ENCODE data around the genes PDE11A and PLEKHA3.

- RRBS, result no CpG with 5 or more reads among the region's 3 CpGs
These were observed 7.8 kb downstream of the HNRNPA3 start for GRCh38 chr2:177220032-177221119.

GRCh38 chr2:177232101-177232827, 19.7 kb downstream of the HNRNPA3 start:
- RRBS, result no CpG with 5 or more reads among the region's 10 CpGs

DNA sequence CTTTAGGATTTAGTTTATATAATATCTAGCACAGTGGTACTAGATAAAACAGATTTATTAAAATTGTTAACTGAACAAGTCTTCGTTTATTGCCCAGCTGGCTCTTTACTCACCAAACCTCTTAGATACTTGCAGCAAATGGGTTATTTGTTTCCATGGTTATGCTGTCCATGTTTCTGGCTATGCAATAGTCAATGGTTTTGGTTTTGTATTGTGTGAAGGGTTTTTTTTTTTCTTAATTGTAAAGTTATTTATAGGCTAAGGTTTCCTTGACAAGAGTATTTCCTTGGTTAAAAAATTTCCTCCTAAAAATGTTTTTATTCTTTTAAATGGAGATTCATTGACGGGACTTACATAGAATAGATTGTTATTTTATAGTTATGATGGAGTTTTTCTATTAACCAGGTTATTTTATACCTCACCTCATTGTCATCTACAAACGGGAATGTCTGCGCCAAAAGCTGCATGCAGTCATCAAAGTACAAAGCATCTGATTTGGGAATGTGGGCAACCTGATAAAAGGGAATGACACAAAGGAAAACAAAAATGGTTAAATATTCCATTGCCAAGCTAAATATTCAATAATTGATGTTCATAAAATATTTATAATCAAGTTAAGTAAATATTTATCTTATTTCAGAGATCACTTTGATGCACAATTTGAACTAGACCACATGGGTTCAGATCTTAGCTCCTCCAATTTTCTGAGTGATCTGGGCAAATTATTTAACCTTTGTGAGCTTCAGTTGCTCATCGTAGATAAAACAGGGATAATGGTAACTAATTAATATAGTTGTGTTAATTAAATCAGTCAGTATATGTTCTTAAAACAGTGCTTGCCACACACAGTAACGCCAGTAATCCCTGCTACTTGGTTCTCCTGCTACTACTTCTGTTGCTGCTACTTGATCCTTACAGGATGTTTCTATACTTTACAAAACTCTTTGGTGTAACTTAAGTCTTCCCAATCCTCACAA, 20.5 kb downstream of the HNRNPA3 start:
- RRBS, result no CpG with 5 or more reads among the region's 6 CpGs

DNA sequence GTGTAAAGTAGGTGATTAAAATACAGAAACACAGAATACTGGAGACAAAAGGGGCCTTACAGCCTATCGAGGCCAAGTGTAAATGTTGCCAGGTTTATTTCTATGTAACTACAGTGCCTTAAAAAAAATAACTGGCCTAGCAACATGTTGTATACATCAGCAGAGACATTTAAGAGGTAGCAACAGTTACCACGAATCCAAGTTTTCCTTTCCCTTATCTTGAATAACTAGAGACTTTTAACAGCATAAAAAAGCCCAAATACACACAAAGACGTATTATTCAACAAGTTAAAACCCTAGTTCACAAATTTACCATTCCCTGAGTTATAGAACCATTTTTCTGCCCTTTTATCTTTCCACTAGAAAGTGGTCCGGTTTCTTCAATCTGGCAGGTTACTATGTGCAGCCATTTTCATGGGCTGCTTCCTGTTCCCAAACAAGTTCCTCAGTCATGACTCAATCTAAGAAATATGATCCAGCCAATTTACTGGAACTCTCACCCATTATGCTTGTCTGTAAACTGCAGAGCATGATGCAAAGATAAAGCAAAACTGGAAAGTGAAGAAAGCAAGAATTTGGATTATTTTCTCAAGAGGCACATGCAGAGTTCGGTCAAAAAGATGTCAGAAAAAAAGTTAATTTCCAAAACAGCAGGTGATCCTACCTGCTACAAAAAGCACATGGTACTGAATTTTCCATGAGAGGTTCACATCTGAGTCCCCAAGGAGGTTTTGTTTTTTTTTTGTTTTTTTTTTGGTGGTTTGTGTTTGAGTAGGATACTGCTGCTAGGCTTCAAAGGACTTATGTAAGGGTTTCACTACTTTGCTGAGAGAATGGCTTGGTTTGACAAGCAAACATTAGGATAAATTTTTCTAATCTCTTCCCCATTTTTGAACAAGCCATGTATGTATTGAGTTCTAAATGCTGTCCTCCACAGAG, 22.1 kb downstream of the NFE2L2 start:
- RRBS, result no CpG with 5 or more reads among the region's 5 CpGs

- RRBS, result no CpG with 5 or more reads among the region's 9 CpGs
These were observed 11.5 kb downstream of the NFE2L2 start for GRCh38 chr2:177252626-177253750.

DNA sequence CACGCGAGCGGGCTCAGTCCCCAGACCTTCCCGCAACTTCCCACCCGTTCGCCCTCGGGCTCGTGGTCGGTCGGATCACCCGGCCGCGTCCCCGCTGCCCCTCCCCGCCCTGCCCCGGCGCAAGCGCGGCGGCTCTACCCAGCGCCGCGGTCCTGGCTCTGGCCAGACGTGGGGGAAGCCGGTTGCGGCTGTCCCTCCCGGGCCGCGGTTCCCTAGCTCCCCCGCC, 352 bp downstream of the NFE2L2 start:
- RRBS, result 1% methylated on average over 24 of the region's 30 CpGs

- RRBS, result no CpG with 5 or more reads among the region's 2 CpGs
These were observed 6.7 kb upstream of the NFE2L2 start for GRCh38 chr2:177271153-177271729.

DNA sequence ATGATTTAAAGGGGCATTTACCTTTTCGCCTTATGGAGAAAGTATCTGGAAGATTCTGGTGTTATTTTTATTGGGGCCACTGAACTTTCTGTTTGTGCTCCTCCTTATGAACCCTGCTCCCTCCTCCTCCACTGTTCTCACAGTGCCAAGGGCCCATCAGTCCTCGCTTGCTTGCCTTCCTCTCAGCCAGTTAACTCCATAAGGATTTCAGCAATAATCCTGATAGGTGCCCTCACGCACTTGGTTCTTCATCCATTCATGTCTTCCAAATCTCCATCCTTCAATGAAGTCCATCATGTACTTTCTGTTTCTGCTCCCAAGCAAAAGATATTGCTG, 58.5 kb upstream of the NFE2L2 start:
- RRBS, result no CpG with 5 or more reads among the region's 3 CpGs

DNA sequence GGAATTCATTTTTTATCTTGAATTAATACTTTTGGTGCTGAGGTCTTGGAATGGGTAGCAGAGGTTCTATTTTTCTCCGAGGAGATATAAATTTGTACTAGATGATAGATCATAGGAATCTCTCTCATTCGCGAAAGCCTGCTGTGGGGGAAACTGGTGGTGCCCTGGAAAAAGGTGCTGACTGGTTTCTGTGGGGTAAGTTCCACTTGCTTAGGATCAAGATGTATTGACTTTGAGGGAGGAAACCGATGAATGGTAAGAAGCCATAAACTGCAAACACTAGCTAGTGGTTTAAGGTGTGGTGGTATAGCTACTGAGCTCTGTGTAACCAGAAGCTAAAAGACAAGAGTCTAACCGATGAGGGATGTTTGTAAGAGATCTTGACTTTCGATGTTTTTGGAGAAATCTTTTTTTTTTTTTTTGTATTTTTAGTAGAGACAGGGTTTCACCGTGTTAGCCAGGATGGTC, 803 bp downstream of the AGPS start:
- RRBS, result no CpG with 5 or more reads among the region's 7 CpGs

- RRBS, result 16% methylated on average over 7 of the region's 50 CpGs
These were observed at the start of gene PDE11A for GRCh38 chr2:178072091-178073189. TSS of gene PDE11A (minus strand) at chr2:178072777.

GRCh38 chr2:178242070-178242799, 47.9 kb downstream of the OSBPL6 start:
- RRBS, result no CpG with 5 or more reads among the region's 5 CpGs

DNA sequence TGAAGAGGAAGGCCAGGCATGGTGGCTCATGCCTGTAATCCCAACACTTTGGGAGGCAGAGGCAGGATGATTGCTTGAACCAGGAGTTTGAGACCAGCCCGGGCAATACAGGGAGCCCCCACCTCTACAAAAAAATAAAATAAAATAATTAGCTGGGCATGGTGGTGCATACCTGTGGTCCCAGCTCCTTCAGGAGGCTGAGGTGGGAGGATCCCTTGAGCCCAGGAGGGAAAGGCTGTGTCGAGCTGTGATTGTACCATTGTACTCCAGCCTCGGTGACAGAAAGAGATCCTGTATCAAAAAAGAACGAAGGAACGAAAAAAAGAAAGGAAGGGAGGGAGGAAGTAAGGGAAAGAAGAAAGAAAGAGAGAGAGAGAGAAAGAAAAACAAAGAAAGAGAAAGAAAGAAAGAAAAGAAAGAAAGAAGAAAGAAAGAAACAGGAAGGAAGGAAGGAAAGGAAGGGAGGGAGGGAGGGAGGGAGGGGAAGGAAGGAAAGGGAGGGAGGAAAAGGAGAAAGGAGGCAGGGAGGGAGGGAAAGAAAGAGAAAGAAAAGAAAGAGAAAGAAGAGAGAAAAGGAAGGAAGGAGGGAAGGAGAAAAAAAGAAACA, 72.0 kb downstream of the PRKRA start:
- RRBS, result no CpG with 5 or more reads among the region's 5 CpGs

DNA sequence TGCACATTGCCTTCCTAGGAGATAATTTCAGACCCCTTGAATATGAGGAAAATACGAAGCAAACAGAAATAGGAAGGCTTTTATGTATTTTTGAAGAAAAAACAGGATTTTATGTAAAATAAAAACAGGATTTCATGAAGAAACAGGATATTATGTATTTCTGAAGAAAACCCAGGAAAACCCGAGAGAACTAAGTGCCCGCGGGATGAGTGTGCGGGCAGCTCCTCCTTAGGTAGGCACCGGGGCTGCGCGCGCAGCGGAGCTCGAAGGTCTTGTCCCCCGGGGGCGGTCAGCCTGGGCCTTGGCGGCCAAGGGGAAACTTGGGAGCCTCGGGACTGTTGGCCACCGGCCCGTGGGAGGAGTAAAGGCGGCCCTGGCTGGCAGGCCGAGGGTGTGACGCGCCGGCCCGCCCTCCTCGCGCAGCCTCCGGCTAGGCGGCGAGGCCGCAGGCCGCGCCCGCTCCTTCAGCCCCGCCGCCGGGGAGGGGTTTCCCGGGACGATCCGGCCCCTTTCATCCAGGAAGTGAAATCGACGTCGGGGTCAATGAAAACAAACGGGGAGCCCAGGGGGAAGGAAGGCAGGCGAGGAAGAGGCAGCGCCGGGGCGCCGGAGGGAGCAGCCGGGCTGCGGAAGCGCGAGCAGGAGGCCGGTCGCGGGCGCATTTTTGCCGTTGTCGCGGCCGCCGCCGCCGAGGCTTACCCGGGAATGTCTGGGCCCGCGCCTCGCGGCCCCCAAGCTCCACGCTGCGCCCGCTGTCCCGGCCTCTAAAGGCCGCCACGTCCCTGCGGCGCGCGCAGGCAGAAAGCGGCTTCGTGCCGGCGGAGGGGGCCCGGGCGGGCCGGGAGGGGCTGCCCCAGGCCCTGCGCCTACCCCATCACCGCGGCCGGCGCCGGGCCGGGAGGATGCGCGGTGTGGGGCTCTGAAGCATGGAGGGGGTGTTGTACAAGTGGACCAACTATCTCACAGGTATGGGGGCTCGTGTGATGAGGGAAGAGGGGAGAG, at the start of gene PLEKHA3:
PLEKHA3 (plus strand) TSS at position 514 of the 1,002 bp plus-strand sequence.
- RRBS, result 2% methylated on average over 39 of the region's 94 CpGs

GRCh38 chr2:178522791-178524282, 43.1 kb downstream of the PLEKHA3 start:
- RRBS, result no CpG with 5 or more reads among the region's 36 CpGs

DNA sequence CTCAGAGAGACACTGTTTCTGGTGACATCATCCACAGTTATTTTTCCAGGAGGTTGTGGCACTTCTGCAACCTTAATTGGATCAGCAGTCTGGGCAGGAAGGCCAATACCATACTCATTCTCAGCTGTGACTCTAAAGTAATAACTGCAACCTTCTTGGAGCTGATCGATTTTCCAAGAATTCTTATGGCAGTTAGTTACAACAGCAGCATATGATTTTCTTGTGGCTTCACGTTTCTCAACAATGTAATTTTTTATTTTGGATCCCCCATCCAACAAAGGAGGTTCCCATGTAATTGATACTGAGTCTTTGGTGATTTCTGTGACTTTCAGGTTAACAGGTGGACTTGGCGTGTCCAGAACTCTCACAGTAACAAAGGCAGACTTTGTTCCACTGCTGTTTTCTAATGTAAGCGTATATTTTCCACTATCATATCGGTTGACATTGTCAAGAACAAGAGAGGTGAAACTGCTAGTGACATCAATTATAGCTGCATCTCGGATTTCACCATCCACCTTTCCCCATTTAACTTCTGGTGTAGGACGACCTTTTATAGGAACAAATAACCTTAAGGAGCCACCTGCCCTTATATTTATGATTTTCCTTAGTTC, 88.8 kb downstream of the PLEKHA3 start:
- RRBS, result no CpG with 5 or more reads among the region's 7 CpGs

GRCh38 chr2:178754890-178755295, 52.3 kb downstream of the TTN start:
- RRBS, result no CpG with 5 or more reads among the region's 2 CpGs

GRCh38 chr2:178865063-178865561, 57.9 kb upstream of the TTN start:
- RRBS, result no CpG with 5 or more reads among the region's 2 CpGs

DNA sequence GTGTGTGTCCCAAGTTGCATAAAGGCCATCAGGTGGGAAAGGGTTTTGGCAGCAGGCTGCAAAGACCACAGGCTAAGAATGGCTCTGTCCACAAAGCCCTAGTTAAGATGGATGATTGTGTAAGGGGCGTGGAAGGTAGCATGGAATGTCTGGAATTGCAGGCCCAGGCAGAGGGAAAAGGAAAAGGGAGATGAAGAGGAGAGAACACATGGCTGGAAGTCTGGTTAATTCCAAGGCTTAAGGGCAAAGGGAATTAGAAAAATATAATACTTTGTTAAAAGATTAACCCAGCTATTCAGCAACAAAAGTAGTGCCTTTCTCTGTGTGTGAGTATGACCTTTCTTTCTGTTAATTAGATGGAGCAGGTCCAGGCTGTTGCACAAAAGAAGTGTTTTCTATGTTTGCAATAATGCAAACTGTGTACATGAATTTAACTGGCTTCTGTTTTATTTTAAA, 8.7 kb upstream of the CCDC141 start:
- RRBS, result no CpG with 5 or more reads among the region's 1 CpG

DNA sequence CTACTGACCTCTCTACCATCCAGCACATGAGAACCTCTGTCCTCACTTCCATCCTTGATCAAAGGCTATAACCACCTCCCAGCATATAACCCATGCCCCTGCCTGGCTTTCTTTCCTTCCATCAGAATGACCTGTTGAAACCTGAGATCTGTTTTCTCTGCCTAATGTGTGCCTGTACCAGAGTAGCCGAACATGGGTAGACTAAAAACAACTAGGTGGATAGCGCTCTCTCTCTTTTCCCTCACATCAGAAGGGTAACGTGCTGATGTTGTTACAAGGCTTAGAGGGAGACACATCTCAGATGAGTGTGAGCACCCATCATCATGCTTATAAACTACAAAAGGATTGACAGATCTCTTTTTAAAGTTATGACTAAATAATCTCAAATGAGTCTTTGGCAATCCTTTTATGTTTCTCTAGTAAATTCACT, 75.4 kb upstream of the CCDC141 start:
- RRBS, result no CpG with 5 or more reads among the region's 3 CpGs

DNA sequence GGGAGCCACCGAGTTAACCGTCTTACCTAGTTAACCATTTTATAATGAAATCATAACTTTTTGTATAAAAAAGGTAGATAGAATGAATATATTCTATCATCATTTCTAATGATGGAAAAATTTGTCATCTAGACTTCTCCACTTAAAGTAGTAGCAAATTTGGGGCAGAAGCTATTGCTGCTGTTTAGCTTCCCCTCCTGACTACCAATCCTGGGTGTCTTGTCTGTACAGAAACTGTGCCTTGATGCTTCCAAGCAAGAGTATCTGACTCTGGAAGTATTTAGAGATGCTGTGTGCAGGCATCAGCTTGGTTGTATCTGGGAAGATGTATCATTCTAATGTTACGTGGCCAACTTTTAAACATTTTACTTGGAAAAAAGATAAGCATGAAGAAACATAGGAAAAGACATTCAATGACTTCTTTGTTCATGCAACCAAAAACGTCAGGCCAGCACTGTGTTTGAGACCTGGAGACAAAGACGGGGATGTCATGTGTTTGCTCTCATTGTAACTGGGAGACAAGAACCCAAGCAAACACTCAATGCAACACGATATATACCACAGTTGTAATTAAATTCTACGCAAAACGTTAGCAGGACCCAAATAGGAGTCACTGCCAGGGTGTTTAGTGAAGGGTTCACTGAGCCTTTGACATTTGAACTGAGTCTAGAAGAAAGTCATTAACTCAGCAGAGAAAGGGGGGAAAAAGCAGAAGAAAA, 8.8 kb upstream of the SESTD1 start:
- RRBS, result no CpG with 5 or more reads among the region's 8 CpGs

All from zone of skin (tissue), 1 donor.